ENCODE measurements around a stretch of chr20.

DNA sequence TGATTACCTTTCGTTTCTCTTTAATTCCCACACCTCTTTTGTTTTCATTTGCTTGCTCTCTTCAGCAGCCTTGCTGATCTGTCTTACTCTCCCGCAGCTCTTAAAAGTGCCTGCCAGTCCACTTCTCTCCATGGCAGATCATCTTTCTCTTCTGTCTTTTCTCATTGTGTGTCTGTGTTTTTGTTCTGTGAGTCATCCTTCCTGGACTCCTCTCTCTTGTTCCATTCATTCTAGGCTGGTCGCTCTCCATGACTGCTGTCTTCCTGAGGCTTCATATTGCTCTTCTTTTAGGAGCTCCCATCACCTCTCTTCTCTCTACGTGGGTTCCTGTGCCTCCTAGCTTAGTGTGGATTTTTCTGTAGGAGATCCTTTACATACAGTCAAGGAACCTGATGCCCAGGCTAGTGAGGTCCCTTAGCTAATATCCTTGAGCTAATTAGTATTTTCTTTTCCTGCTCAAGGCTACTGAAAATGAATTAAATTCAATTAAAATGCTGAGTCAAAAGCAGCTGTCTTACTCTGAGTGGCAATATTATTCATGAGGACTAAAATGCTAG lies 86.1 kb downstream of the SLX4IP start:
- PRO-cap: no peak

DNA sequence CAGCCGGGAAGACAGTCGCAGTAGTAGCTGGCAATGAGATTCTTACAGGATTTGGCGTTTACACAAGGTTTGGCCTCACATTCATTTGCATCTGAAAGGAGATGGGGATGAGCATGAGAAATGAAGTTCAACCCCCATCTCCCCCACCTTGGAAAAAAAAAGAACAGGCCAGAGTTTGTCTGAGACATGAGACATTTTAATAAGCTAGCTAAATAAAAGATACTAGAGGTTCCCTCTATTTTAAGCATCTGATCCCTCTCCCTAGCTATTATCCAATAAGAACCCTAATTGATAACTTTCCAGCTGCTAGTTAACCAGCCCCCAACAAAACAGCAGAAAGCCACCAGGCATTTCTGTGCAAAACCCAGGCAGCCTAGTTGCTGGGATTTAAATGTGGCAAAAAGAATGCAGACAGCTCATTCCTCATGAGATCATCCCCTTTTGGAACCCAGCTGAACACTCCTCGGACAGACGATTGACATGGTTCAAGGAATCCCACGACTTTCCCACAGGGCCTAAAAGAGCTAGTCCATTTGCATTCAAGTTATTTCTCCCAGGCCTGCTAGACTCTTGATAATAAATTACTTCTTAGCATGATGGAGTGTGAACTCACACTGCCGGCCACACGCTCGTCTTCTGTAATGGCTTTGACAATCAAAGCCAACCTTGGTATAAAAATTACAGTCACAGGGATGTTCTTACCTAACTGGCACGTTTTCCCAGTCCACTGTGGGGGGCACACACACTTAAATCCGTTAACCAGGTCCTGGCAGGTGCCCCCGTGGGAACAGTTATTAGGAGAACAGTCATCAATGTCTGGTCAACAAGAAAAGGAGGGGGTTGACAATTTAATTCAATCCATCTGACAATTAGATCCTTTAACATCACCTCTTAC lies 24.0 kb downstream of the JAG1 start:
- PRO-cap: no peak

- PRO-cap: no peak
Observed at GRCh38 chr20:10711195-10711754, 37.5 kb upstream of the JAG1 start.

GRCh38 chr20:10805781-10806293 lies 132.0 kb upstream of the JAG1 start:
- PRO-cap: no peak

- PRO-cap: no peak
Observed at GRCh38 chr20:11015792-11016007, 341.9 kb upstream of the JAG1 start.

- PRO-cap: no peak
Observed at GRCh38 chr20:11229945-11230323, 556.1 kb upstream of the JAG1 start.

GRCh38 chr20:11777453-11778350 lies 140.0 kb upstream of the BTBD3 start:
- PRO-cap: no peak

DNA sequence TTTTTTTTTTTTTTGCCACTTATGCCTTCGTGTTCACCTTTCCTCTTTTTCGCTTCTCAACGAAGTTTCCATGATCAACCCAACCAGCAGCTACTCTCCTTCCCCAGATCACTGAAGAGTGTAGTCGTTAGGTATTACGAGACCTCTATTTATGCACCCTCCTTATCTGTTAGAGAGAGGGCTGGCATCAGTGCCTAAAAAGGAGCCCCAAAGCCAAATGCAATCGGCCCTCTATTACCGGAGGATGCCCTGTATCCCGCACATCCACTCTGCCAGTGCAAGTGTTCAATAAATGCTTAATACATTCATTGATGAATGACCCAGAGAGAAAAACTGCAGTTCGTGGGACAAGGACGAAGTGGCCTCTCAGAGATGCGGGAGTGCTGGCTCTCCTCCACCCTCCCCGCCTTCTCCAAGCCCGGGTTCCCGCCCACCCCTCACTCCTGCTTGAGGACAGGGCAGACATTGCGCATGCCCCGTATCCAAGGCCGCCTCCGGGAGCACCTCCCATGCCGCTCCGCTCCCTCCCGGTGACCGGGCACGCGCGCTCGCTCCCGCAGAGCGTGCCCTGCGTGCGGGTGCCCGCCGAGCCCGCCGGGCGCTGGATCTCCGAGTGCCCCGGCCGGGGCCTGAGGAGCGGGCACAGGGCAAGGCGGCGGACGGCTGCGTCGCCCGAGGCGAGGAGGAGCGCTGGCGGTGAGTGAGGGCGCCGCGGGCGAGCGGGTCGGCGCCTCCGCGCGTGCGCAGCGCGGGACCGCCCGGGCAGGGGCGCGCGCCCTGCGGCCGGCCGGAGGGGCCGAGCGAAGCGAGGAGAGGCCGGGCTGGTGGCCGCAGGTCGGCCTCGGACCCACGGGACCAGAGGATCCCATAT lies 27.2 kb upstream of the BTBD3 start:
- PRO-cap: bidirectional peak, plus-strand start at position 632 of the sequence, minus-strand start at position 685 of the sequence

DNA sequence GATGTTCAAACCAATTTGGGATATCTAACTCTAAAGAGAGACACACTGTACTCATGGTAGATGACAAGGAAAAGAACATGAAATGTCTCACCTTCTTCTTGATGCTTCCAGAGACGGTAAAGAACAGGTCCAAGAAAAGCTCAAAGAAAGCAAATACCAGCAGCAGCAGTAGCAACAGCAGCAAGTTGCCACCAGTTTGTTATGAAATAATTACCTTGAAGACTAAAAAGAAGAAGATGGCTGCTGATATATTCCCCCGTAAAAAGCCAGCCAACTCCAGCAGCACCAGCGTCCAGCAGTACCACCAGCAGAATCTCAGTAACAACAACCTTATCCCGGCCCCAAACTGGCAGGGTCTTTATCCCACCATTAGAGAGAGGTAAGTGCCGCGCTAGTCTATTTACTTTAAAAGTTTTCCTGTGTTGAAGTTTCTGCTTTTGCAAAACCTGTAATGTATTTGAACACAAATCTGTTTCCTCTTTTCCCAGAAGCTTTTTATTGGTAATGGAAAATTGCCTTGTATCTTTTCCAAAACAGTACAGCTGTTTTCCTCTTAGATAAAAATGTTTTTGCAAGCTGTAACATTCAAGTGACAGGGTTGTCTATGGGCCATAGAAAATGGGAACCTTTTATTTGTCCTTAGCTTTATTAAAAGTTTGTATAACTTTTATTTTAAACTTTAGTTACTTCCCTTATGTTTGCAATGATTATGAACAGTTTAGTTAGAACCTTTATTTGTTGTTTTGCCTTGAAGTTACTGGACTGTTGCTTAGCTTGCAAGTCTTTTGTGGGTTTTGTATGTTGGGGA lies 734 bp downstream of the BTBD3 start:
- PRO-cap: no peak

GRCh38 chr20:12762763-12763076 lies 246.1 kb upstream of the SPTLC3 start:
- PRO-cap: no peak

- PRO-cap: no peak
Observed at GRCh38 chr20:13661186-13661624, 22.5 kb upstream of the TASP1 start.

DNA sequence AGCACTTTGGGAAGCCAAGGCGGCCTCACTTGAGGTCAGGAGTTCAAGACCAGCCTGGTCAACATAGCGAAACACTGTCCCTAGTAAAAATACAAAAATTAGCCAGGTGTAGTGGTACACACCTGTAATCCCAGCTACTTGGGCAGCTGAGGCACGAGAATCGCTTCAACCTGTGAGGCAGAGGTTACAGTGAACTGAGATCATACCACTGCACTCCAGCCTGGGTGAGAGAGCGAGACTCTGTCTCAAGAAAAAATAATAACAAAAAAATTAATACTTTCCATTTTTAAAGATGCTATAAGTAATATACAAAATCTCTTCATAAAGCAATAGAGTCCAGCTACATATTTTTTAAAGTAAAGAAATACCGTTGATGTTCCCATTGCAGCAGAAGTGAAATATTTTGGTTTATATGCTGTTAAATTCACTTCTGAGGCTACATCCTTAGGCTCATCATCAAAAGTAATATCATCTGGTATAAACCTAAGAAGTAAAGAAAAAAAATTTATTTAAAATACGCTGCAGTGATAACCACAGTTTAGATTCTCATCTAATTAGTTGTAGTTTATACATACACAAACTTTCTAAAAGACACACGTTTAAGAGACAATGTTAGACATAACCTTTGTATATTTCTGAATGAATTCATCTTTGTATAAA lies 15.1 kb downstream of the ESF1 start:
- PRO-cap: no peak

- PRO-cap: no peak
Observed at GRCh38 chr20:15080659-15081040, 743.2 kb upstream of the FLRT3 start.

DNA sequence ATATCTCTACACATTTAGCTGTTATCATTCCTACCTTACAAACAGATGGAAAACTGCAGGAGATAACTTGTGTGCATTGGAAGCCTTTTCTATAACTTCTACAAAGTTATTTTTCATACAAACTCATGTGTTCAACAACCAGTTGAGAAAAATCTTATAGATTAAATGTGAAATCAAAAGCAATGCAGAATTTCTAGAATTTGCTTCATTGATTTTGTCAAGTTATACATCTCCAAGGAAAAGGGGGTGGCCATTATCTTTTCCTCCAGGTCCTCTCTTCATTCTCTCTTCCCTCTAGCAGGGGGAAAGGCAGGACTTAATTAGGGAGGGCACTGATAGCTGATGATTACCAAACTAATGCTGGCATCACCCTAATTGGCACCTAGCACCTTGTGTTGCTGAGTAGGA lies 971.7 kb upstream of the FLRT3 start:
- PRO-cap: no peak

DNA sequence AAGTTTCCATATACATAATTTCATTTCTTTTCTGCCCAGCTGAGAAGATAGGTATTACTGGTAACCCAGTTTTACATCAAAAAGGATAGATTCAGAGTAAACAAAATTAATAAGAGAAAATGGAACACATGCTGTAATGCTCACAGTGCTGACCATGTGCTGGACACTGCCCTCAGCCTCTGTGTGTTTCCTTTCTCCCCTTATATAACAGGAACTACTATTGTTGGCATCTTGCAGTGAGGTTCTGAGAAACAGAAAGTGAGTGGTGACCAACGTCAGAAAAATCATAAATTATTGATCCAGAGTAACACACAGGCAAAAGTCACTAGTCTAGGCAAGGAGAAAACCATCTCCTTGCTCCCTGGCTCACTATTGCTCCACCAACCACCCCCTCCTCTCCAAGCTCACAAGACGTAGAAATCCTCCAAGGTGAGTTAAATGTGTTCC lies 89.8 kb downstream of the KIF16B start:
- PRO-cap: no peak

GRCh38 chr20:17225747-17226422 lies 955 bp upstream of the PCSK2 start:
- PRO-cap: no peak

DNA sequence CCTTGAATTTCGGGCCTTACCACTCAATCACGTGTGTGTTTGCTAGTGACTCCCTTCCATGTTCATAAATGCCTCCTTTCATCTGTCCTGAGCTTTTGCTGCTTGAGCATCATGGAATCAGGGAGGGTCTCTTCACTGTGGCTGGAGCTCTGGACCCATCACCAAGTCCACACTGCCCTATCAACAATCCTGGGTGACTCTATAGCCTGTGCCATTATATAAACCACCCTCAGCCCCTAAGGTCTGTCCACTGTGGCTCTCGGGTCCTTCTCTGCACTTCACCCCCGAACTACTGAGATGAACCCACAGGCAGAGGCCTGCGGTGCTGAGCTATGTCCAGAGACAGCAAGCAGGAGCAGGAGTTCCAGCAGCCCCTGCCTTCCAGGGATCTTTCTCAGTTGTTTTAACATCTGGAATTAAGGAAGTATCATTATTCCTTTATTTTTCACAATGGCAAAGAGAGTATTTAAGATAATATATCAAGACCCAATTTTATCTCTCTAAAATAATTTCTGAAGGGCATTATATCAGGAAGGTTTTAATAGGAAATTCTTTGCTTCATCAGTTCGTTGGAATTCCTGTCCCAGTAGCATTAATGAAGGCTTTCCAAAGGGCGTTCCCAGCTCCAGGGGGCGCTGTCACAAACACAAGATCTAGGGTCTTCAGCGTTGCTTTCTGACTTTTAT lies 27.4 kb downstream of the RRBP1 start:
- PRO-cap: no peak

- PRO-cap: no peak
Observed at GRCh38 chr20:17786039-17786697, 86.4 kb downstream of the BANF2 start.

GRCh38 chr20:17823557-17824380 lies 124.0 kb downstream of the BANF2 start:
- PRO-cap: no peak

DNA sequence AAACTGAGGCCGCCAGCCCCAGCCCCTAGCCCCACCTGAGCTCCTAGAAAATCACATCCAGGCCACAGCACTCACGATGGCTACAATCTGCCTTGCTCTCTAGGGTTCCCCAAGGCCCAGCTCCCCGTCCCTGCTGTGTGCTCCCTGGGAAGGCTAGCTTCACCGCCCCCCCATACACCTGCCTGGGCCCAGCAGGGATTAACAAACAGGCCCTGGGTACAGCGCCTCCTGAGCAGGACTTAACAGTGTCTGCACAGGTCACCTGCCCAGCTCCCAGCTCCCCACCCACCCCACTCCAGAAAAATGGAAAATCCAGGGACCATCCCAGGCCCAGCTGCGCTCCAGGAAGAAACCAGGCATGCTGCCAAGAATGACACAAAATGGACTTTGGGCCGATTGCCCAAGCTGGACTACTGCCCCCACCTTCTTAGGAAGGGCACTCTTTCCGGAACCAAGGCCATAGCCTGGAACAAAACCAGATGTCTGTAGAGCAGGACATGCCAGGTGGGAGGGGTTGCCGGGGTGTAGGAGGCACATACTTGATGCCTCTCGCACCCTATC lies 105.0 kb downstream of the SNX5 start:
- PRO-cap: no peak